ENCODE measurements around the genes CD86, CSTA and ADCY5.

- PRO-cap, 2 experiments, result peak in 2 of 2 experiments; most common plus-strand start chr3:122055366 (in 2)
- RAMPAGE, long total RNA, 5 experiments, result start-site peak on the plus strand in 3 of 5 experiments, at chr3:122055329-122055366 at its widest, 6 to 15 reads per replicate
Observed at GRCh38 chr3:122055092-122055684, at the start of gene CD86. Gene CD86, plus strand, starts transcription at chr3:122055362.

GRCh38 chr3:122063821-122064265 lies 8.7 kb downstream of the CD86 start:
- PRO-cap, 2 experiments, result no peak in any of the 2 experiments
- RAMPAGE, long total RNA, 5 experiments, result no peak in any of the 5 experiments

- PRO-cap, 2 experiments, result peak in 1 of 2 experiments; most common plus-strand start chr3:122247630 (in 1)
- RAMPAGE, long total RNA, 5 experiments, result no peak in any of the 5 experiments
Observed at GRCh38 chr3:122247388-122247858, 64.0 kb downstream of the CASR start.

- PRO-cap, 2 experiments, result no peak in any of the 2 experiments
- RAMPAGE, long total RNA, 5 experiments, result no peak in any of the 5 experiments
Observed at GRCh38 chr3:122310357-122310815, 14.7 kb upstream of the CSTA start.

GRCh38 chr3:122324734-122325399 lies at the start of gene CSTA:
Gene CSTA, plus strand, starts transcription at chr3:122325248.
- PRO-cap, 2 experiments, result peak in 1 of 2 experiments; most common plus-strand start chr3:122325248 (in 1)
- RAMPAGE, long total RNA, 5 experiments, result start-site peak on the plus strand in 2 of 5 experiments, at chr3:122325240-122325248 at its widest, 22 to 195 reads per replicate

DNA sequence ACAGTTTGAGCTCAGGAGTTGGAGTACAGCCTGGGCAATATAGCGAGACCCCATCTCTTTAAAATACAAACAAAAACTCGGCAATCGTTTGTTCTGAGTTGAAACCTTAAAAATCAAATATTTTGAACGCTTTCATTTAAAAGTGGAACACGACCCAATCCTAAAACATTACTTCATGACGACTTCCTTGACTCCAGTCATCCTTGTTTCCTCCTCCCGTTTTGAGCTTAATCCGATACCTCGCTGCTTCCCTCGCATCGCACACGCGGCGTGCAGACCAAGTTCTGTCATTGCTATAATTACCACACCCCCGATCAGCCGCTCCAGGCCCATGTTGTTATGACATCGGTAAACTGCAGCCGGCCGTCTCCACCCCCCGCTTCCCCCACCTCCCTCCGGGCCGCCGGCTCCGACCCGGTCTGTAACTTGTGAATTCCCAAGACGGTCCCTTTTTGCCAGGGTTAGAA lies 864 bp downstream of the KPNA1 start:
- PRO-cap, 2 experiments, result peak in 2 of 2 experiments; most common plus-strand start position 351 of the sequence (in 2); most common minus-strand start position 195 of the sequence (in 1)
- RAMPAGE, long total RNA, 5 experiments, result no peak in any of the 5 experiments

GRCh38 chr3:122555405-122555856 lies 8.7 kb downstream of the PARP9 start:
- PRO-cap, 2 experiments, result no peak in any of the 2 experiments
- RAMPAGE, long total RNA, 5 experiments, result no peak in any of the 5 experiments

GRCh38 chr3:122575917-122577108 lies 1.1 kb upstream of the PARP15 start:
- PRO-cap, 2 experiments, result no peak in any of the 2 experiments
- RAMPAGE, long total RNA, 5 experiments, result no peak in any of the 5 experiments

- PRO-cap, 2 experiments, result no peak in any of the 2 experiments
- RAMPAGE, long total RNA, 5 experiments, result no peak in any of the 5 experiments
Observed at GRCh38 chr3:122974621-122975048, 52.9 kb downstream of the SEMA5B start.

GRCh38 chr3:123087601-123087982 lies 20.8 kb downstream of the PDIA5 start:
- PRO-cap, 2 experiments, result no peak in any of the 2 experiments
- RAMPAGE, long total RNA, 5 experiments, result no peak in any of the 5 experiments

GRCh38 chr3:123291170-123291509 lies 89.4 kb downstream of the SEC22A start:
- PRO-cap, 2 experiments, result no peak in any of the 2 experiments
- RAMPAGE, long total RNA, 5 experiments, result no peak in any of the 5 experiments

DNA sequence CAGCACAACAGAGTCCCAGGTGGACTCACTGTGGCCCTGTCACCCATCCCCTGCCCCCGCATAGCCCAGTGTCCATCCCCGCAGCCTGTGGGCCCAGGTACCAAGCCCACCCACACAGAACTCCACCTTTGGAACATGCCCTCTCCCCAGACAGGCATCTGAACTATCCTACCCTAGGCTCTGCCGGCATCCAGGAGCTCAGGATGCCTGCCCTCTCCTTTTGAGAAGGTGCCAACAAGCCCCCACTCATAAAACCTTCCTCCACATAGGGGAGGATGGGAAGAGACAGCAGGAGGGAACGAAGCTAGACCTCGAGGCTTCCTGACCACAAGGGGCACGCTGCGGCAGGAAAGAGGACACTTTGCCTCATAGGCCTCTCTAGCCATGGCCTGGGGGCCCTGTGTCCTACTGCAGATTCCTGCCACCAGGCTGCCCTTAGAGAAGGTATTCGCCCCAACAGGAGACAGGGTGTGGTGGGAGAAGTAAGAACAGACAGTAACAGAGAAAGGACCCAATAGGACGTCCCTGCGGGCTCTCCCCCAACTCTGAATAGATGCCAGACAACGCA lies 37.0 kb downstream of the ADCY5 start:
- PRO-cap, 2 experiments, result no peak in any of the 2 experiments
- RAMPAGE, long total RNA, 5 experiments, result no peak in any of the 5 experiments

DNA sequence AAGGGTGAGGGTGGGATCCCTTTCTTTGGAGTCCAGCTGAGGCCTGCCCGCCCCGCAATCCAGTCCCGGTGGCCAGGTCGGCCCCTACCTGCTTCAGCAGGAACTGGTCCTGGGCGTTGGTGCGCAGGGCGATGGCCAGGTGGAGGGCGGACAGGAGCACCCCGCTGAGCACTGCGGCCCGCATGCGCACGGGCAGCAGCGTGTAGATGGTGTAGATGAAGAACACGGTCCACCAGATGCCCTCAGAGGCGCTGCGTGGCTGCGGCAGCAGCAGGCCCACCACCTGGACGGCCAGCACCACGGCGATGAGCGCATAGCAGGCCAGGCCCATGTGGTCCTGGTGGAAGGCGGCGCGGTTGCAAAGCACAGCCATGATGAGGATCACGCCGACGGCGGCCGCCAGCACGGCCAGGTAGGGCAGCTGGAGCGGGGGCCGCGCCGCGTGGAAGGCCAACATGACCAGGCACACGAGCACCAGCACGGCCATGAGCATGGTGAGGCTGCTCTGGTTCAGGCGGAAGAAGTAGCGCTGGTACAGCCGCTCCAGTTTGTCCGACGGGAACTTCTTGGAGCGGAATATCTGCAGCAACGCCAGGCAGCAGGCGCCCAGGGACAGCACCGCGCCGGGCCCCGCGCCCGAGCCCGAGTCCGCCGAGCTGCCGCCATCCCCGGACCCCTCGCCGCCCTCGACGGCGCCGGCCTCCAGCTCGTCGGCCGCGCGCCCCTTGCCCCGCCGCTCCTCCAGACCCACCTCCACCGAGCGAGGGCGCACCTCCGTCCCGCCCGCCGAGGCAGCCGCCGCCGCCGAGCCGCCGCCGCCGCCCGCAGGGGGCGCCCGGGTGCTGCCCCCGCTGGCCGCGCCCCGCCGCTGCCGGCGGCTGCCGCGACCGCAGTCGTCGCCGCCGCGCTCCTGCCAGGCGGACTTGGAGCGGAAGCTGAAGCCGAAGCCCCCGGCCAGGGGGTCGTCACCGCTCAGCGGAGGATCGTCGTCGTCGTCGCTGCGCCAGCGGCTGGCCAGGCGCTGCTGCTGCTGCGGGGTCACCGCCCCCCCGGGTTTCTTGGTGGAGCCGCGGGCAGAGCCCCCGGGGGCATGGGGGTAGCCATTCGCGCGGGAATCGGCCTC lies 1.2 kb downstream of the ADCY5 start:
- PRO-cap, 2 experiments, result peak in 1 of 2 experiments; most common plus-strand start position 892 of the sequence (in 1)
- RAMPAGE, long total RNA, 5 experiments, result no peak in any of the 5 experiments

DNA sequence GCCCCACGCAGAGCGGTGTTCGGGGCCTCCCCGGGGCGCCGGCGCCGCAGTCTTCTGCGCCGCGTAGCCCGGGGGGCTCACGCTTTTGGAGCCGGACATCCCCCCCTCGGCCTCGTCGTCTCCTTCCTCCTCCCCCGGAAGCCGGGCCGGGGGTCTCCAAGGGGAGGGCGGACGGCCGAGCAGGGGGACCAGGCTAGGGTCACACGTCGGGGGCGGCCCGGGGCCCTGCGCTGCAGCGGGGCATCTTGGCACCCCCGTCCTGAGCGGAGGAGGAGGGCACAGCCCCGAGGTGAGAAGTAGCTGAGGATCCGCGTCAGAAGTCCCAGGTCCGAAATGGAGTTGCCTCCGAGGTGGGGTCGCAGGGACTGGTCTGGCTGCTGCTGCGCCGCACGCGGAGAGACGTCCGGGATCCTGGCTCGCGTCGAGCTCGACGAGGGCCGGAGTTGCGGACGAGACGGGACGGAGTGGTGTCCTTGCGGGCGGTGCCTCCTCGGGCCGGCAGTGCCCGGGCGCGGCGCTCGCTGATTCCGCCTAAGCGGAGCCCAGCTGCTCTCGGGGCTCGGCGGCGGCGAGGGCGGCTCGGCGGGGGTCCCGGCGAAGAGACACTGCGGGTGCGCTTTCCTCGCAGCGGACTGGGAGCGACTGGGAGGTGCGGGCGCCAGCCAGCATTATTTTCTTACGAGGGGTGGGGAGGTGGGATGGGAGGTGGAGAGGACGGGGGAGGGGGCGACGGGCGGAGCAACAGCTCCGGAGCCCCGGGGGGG lies at the start of gene ADCY5:
Gene ADCY5 (minus strand): TSS at position 644 of the 764 bp plus-strand sequence.
- PRO-cap, 2 experiments, result peak in 1 of 2 experiments; most common minus-strand start position 644 of the sequence (in 1)
- RAMPAGE, long total RNA, 5 experiments, result no peak in any of the 5 experiments

GRCh38 chr3:123694201-123695269 lies 109.7 kb upstream of the HACD2 start:
- PRO-cap, 2 experiments, result no peak in any of the 2 experiments
- RAMPAGE, long total RNA, 5 experiments, result no peak in any of the 5 experiments

DNA sequence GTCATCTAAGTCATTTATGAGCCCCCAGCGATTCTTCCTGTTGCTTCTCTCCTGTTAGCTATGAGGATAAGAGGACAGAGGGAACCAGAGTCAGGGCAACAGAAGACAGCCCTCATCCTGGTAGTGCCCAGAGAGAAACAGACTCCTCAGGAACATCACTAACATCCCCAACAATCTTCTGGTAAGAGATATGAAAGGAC lies 91.6 kb downstream of the MYLK start:
- PRO-cap, 2 experiments, result no peak in any of the 2 experiments
- RAMPAGE, long total RNA, 5 experiments, result no peak in any of the 5 experiments

- PRO-cap, 2 experiments, result no peak in any of the 2 experiments
- RAMPAGE, long total RNA, 5 experiments, result no peak in any of the 5 experiments
Observed at GRCh38 chr3:123919161-123919835, 35.2 kb upstream of the MYLK start.

GRCh38 chr3:123949385-123950289 lies 11.4 kb downstream of the CCDC14 start:
- PRO-cap, 2 experiments, result no peak in any of the 2 experiments
- RAMPAGE, long total RNA, 5 experiments, result no peak in any of the 5 experiments

GRCh38 chr3:124052161-124052998 lies 19.2 kb downstream of the KALRN start:
- PRO-cap, 2 experiments, result no peak in any of the 2 experiments
- RAMPAGE, long total RNA, 5 experiments, result no peak in any of the 5 experiments

DNA sequence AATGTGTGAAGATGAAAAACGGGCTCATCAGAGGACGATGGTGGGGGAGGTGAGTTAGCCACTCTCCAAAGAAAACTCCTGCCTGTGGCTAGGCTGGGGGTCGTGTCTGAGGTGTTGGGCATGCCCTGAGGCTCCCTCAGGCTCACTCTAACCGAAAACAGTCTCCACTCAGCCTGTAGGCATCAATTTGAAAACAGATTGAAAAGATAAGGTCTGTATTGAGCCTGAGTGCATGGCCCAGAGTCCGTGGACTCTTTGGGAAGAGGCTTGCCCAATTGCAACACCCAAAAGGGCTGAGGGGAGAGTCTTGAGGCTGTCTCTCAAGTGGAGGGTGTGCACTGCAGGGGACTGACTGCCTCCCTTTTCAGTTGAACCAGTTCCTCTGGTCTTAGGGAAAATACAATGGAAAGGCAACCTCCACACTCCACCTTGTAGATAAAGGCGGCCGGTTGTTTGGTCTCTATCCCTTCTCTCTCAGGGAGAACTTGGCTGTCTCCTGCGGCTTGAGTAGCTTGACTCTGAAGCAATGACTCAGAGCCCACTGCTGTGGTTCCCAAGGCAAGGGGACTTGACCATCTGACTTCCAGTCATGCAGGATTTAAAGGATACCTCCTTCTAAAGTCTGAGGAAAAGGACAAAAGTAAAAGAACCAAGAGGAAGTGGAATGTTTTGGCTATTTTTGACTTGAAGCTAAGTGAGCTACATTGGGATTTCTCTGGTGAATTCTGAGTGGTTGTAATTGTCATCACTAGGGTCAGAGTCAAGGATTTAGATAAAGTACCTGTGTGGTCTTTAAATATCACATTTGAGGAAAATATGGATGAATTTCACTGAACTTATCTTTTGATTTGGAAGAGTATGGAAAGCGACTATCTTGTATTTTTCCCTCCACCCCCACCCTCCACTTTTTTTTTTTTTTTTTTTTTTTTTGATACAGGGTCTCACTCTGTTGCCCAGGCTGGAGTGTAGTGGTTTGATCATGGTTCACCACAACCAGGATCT lies 143.2 kb upstream of the UMPS start:
- PRO-cap, 2 experiments, result peak in 1 of 2 experiments; most common minus-strand start position 520 of the sequence (in 1)
- RAMPAGE, long total RNA, 5 experiments, result no peak in any of the 5 experiments